Epithelial cell of prostate (primary cell): Measurements from ENCODE around the gene CNDP2.

DNA sequence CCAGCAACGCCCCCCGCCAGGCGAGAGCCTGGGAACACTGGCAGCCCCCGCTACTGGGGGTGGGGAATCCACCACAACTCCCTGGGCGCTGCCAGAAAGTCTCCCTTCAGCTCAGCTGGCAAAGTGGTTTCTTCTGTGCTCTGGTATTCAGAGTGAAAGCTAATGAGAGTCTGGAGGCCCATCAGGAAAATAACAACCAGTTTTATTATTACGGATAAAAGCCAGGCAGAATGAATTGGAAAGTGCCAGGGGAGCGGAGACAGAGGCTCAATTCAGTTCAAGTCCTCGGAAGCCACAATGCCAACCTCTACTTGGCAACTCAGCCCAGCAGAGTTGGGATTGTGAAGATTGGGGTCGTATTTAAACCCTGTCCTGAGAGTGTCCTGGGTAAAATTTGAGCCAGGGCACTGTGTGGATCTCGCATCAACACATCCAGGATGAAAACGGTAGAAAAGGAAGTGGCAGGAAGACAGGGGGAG lies 2.7 kb downstream of the DIPK1C start:
- RRBS, result no CpG with 5 or more reads among the region's 11 CpGs

DNA sequence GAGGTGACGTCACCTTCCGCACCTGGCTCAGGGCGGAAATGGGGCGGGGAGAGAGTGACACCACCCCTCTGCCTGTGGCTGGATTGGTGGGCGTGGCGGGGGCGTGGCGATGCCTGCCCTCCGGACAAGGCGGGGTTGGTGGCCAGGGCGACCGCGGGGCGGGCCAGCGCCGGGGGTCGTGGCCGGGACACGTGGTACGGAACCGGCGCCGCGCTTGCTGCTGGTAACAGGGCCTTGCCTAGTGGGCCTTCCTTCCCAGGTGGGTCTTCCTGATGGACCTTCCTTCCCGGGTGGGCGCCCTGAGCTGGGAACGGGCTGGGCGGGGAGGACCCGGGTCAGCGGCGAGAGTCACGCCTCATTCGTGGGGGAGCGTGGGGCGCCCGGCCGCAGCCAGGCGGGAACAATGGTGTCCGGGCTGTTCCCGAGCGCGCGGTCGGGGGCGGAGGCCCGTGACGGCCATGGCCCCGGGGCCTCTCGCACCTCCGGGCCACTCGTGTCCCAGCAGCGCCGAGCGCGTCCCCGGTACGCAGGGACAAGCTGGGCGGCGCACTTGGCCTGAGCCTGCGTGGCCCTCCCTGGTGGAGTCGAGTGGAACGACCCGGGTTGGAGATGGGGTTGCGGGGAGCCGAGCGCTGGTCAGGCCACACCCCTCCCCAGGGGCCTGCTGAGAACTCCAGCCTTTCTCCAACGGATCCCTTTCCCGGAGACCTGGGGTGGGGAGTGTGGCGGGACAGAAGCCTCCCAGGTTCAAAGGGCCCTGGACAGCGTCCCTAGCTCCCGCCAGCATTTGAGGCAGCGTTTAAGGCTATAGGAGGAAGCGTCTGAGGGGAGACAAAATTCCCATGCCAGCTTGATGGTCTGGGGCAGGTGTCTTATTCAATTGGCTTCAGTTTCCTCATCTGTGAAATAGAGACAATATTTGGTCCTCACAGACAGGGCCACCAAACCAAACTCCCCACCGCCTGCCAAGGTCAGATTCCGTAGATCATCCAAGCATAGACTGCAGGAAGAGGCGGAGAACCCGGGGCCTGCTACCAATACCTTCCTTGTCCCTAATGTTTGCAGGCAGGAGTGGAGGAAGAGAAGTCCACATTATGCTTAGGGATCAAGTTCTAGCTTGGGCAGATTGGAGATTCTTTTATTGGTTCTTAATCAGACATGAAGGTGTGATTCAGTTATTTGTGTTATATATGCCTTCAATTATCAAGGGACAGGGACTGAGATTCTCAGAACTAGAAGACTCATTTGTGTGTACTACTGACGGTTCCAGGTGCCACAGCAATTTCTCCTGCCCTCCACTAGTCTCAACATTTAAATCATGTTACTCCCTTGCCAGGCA lies at the start of gene CNDP2:
TSS of gene CNDP2 (plus strand) at position 191 of the 1,339 bp plus-strand sequence.
- RRBS, result 1% methylated on average over 52 of the region's 78 CpGs

DNA sequence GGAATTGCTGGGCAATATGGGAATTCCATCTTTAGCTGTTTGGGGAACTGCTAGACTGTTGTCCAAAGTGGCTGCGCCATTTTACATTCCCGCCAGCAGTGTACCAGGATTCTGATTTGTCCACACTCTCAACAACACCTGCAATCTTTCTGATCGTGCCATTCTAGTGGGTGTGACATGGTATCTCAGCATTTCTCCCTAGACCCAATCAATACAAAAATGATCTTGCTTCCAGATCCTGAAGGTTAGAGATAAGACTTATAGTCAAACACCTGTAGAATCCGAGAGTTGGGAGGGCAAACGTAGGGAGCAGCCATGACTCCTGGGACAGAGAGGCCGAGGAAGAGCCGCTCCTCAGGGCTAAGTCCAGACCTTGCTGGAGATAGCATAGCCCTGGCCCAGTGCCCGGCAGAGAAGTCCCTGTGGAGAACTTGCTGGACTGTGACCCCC lies 8.8 kb upstream of the CNDP1 start:
- RRBS, result no CpG with 5 or more reads among the region's 8 CpGs

GRCh38 chr18:74634130-74635038 lies 36.7 kb downstream of the ZNF407 start:
- RRBS, result no CpG with 5 or more reads among the region's 20 CpGs

DNA sequence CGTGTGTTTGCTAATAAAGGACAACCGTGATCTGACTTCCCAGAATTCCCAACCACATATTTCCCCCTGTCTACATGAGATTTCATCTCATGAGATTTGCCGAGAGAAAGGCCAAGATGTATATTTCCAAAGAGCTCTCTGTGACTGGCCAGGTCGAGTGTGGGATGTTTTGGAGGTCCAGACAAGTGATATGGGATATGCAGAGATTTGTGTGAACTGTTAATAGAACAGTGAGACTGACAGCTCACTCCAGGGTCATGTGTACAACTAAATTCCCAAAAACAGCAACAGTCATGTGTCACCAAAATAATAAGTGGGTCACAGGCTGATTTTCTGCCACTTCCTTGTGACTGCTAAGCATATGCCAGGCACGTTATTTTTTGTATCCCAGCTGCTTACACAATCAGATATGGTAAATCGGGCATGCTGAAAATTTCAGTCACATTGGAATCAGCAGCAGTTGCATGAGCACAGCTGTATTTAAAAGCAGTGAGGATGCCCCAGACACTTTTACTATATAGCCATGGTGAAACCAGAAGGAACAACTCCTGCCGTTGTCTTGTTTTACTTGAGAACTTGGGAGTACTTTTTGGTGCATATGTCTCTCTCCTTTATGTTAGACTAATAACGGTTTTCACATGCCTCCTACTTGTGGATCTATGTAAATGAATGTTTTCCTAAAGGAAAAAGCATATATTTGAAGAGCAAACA lies 198.6 kb downstream of the PTGR3 start:
- RRBS, result no CpG with 5 or more reads among the region's 8 CpGs

DNA sequence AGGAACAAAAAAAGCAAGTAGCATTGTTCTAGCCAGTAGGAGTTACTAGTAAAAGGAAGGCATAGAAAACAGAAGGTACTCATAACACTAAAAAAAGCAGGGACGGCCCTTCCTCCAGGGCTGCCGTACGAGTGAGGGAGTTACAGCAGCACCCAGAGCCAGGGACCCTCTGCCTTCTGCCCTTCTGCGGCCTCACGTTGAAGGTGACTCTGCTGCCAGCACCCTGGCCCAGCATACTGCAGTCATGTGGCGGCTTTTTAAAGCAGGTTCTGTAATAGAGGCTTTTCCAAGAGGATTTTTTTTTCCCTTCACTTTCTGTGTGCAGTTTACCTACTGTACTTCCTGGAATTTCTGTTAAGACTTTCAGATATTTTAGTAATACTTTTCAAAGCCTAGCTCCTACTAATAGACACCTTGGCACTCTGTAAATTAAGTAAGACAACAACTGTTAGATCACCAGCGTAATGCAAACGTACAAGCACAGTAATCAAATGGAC lies 161.6 kb downstream of the PTGR3 start:
- RRBS, result no CpG with 5 or more reads among the region's 8 CpGs

GRCh38 chr18:75226162-75226951 lies 15.8 kb downstream of the TSHZ1 start:
- RRBS, result no CpG with 5 or more reads among the region's 12 CpGs

GRCh38 chr18:75286409-75286744 lies 75.8 kb downstream of the TSHZ1 start:
- RRBS, result no CpG with 5 or more reads among the region's 16 CpGs

- RRBS, result no CpG with 5 or more reads among the region's 18 CpGs
Observed at GRCh38 chr18:75679063-75679915, 251.8 kb upstream of the SMIM21 start.

DNA sequence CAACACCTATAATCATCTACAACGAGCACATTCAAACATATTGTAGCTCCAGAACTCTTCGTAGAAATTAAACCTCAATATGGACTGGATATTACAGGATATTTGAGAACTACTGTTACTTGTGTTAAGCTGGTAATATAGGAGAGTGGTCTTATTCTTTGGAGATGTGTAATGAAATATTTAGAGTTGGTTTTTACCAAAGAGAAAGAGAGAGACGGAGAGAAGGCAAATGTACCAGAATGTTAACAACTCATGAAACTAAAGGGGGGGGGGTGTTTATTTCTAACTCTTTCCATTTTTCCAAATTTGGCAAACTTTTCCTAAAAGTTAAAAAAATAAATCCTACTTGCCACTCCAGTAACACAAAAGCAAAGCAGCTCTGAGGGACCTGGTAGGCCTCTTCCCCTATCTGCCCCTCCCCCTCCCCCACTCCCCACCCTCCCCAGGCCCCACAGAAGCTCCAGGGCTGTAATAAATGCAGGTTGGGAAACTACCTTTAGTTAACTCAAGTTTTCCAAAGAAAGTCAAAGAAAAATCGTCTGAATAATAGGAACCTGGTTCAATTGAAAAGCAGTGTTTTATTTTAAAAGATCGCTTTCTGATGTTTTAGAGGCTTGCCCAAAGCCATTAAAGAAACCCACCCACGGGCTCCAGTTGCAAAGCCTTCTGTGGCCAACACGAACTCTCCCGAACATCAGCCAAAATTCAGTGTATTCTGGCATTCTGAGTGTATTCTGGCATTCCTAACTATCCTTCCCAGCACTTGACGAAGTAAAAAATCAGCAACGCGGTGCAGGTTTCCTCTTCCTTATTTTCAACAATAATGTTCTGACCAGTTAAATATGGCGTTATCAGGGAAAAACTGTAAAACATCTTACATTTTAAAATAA lies 44.9 kb downstream of the ZNF516 start:
- RRBS, result no CpG with 5 or more reads among the region's 12 CpGs

DNA sequence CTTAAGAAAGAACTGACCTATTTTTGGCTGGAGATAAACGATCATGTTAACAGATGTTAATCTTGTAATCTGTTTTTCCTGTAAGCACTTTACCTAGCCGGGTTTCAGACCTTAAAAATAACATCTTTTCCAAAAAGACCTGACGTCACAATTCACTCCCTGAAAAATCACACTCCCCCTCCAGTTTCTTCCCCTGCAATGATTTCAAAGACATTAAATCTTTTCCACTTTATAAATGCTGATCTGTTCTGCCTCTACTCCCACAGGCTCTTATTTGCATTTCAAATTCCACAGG lies 1.6 kb downstream of the ZNF516 start:
- RRBS, result no CpG with 5 or more reads among the region's 3 CpGs

DNA sequence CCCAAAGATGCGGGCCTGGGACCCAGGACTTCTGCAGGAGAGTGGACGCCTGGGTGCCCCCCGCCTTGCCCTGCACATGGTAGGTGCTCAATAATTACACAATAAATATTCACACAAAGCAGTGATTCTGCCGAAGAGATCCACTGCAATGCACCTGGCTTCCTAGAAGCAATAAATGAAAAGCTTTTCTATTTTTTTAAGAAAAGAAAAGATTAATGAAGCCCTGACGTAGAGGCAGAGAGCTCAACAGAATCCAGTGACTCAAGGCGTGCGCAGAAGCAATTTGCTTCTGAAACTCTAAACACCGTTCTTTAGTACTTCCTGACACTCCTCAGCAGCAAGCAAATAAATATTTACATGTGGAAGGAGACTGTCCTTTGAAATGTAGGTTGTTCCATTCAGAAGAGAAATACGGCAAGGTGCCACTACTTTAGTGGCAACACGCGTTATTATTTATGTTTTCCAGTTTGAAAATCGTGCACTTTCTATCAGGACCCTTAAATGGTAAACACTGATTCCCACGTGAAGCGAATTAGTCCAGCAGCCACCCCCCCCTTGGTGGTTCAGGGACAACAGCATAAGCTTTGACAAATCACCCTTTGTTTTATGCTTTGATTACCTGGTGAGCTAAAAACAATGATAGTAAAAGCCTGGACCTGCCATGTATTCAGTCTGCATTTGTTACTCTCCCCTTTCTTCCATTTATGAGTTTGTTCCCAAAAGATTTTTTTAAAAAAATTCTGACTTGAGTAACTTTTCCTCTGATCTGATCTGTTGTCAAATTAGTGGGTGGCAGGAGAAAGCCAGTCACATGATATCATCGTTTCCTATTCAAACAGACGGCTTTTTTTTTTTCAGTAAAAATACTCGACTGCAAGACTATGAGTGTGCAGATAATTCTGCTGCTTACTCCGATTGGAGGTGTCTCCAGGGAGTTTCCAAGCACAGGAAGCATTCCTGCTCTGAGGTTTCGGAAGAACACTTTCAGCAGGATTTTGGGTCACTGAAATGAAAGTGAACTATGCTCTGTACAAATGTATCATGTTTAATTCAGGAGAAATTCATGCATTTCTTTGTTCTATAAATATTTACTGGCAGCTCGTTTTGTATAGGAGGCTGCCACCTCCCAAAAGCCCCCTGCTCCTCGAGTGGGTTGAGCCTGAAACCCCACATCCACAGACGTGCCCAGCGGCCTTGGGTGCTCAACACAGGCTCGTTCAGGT lies 126.5 kb upstream of the ZNF516 start:
- RRBS, result no CpG with 5 or more reads among the region's 24 CpGs

DNA sequence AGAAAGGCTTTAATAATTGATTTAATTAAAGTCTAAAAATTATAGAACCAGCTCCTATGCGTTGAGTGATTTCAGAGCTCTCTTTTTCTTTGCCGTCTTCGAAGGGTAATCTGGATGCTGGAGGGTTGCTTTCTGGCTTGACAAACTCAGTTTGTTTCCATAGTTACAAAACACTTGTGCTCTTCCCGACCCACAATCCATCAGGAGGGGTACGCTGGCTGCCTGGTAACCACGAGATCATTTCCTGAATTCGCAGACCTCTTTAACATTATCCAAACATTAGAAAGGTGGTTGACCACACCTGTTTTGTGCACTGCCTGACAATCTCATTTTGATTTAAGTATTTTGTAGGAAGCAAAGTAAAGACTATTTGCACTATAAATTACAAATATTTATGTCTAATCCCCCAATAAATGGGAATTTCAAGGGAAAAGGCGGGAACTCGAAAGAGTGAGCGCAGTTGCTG lies 143.9 kb upstream of the ZNF516 start:
- RRBS, result no CpG with 5 or more reads among the region's 10 CpGs

- RRBS, result no CpG with 5 or more reads among the region's 21 CpGs
Observed at GRCh38 chr18:76709674-76710342, 112.5 kb upstream of the ZNF236 start.

DNA sequence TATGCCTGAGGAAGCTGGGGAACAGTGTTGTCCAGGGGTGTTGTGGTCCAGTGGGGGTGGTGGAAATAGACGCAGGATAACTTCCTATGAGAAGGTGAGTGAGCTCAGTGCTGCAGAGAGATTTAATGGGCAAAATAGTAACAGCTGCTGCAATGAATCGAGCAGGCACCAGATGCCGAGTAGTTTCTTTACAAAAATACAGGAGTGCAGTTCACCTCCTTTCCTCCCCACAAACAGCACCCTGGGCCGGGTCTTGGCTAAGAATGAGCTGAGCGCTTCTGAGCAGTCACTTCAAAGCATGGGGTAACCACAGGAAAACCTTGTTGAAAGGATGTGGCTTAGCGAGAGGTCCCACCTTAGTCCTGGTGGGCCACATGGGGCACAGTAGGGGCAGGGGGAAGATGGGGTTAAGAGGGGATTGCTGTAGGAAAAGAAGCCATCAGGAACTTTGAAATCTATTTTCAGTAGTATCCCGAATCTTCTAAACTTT lies 101.2 kb upstream of the ZNF236 start:
- RRBS, result no CpG with 5 or more reads among the region's 7 CpGs

GRCh38 chr18:76757377-76757771 lies 65.0 kb upstream of the ZNF236 start:
- RRBS, result no CpG with 5 or more reads among the region's 15 CpGs

DNA sequence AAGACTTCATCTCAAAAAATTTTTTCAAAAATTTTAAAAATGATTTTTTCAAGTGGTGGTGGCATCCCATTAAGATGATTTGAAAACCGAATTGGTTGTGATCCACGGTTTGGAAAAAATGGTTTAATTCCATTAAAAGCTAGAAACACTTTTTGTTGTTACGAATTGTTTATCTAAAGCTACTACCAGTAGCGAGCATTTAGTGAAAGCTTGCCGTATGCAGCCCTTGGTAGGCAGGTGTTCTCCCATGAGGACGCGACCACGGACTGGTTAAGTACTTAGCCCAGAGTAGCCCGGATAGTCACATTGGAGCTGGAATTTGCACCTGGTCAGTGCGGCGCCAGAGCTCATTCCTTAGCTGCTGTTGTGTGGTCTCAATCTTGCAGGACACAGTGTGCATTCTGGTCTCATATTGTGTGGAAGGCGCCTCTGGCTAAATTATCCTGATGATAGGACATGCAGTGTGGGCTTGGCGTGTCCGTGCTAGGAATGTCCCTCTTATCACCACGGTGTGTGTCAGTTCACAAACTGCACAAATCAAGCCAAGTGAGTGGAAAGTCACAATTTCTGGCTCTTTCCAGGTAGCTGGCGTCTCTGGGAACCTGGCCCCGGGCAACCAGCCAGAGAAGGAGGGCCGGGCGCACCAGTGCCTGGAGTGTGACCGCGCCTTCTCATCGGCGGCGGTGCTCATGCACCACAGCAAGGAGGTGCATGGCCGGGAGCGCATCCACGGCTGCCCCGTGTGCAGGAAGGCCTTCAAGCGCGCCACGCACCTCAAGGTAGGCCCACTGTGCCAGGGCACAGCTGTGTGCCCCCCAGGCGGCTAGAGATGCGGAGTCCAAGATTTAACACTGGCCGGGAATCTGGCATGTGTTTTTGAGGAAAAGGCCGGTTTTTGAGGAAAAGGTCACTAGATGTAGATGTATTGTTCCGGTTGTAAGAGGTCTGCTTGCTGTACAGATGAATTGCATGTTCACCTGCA lies 133.3 kb downstream of the ZNF236 start:
- RRBS, result 48% methylated on average over 5 of the region's 36 CpGs

DNA sequence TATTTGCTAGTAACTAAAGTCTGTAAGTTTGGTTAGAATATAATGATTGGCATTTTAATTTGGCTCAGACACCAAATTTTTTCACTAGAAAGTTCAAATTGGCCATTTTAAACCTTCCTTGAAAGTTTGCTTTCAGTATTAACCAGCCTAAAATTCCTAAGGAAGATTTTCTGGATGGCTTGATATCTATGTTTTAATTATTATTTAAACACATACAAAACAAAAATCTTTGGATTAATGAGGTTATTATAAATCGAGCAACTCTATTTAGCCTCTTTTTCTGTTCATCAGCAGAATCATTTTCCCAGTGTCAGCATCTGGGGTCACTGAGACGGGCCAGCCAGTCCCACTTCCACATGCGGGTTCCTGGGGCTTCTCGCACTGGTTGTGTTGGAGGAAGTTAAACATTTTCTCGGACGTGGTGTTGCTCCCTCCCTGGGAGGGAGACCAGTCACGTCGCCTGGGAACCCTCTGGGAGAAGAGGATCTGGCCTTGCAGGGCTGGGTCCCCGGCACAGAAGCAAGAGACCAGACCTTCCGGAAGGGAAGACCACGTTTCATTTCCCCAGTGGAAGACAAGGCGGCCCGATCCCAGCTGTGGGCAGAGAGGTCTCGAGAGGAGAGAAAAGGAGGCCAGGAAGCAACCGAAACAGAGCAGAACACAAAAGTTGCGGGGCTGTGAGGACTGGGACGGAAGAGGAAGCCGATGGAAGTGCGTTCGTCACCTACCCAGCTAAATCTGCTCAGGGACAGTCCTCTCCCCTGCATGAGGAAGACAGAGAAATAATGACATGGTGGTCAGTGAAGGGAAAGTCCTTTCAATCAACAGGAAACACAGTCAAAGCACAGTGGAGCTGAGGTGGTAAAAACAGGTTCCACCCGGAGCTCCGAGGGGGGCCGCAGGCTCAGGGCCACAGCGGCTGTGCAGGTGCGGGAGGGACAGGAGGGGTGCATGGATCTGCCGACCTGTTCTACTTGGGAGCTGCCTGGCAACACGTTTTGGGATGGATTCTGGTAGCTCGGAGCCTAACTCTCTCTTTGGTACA lies 144.5 kb downstream of the MBP start:
- RRBS, result no CpG with 5 or more reads among the region's 28 CpGs

DNA sequence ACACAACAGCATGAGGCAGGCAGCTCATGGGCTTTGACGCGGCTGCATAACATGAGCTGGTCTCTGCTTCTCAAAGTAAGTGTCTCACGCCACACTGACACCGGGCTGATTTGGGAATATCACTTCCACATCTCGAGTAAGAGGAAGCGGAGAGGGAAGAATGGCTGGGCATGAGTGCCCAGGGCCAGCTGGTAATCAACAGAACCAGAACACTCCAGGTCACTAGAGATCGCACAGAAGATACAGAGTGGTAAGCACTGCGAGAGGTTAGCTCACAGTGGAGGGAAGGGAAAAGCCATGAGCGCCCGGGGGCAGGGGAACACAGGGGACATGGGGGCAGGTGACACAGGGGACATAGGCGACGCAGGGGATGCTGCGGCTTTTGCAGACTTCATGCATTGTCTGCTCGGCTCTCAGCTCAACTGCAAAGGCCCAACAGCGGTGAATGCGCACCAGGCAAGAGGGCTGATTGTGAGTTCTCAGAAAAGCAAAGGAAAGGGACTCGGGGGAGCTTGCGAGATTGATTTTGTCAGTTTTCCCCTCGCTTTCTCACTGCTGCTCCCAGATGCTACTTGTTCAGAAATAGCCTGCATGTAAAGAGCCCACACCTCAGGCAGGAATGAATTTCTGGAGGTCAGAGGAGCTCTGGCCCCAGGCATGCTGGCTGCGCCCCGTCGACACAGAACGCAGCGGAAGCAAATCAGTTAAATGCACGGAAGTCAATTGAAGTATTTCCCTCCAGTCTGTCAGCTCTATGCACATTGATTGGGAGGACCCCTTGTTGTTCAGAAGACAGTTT lies 141.3 kb downstream of the MBP start:
- RRBS, result no CpG with 5 or more reads among the region's 25 CpGs

DNA sequence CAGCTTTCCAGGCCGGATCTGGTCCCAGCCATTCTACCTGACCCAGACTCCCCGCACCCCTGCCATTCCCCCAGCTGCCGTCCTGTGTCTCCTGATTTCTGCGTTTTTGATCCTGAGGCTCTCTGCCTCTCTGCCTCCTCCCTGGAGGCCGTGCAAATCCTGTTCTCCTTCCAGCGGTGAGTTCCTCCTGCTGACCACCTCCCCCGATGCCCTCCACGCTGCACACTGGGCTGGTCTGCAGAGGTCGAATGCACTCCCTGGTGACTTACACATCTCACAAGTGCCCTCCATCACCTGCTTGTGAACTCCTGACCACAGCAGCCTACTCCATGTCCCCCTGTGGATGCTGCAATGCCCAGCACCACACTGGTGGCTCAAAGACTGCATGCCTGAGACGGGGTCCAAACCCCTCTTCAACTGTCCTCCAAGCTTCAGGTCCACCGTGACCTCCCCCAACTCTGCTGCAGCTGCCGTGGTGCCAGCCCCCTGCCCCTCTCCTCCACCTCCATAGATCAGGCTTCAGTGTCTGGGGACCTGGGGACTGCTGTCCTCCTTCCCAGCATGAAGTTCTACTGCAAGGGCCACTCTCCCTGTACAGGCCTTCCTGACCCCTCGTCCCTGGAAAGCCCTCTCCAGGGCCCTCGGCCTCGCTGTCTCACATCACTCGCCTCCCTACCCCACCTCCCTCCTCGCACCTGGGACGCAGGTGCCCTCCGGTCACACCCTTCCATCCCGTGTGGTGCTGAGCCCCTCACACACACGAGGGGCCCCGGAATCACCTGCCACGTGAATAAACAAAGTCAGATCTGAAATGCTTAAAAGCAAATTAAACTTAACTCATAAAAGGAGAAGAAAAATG lies 88.5 kb downstream of the MBP start:
- RRBS, result 57% methylated on average over 4 of the region's 23 CpGs